ENCODE data around the genes LAX1, GOLT1A and RBBP5.

- PRO-cap: no peak
Observed at GRCh38 chr1:203743231-203744529, 21.3 kb upstream of the LAX1 start.

- PRO-cap: unidirectional peak, plus-strand start at chr1:203765188
Observed at GRCh38 chr1:203764775-203765421, at the start of gene LAX1. Gene LAX1, plus strand, starts transcription at chr1:203765183.

GRCh38 chr1:203771748-203772284 is 6.8 kb downstream of the LAX1 start:
- PRO-cap: no peak

DNA sequence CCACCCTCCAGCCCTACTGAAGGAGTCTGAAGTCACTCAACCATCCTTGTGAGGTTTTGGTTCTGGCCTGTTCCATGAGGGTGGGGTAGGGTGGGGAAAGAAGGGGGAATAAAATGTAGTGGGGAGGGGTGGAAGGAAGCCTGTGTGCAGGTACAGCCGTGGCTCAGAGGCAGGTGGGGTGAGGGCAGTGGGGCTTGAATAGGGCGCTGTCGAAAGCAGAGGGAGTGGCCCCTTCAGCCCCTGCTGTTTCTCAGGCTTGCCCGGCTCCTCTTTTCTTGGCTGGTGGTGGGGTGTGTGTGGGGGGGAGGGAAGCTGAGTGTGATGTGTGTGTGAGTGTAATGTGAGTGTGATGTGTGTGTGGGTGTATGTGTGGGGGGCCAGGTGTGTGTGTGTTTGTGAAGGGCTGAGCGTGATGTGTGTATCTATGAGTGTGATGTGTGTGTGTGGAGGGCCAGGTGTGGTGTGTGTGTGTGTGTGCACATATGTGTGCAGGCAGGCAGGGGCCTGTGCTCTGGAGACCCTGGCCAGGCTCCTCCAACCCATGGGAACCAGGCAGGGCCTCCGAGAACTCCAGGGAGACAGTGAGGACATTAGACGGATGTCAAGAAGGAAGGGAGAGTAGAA is 9.0 kb downstream of the SOX13 start:
- PRO-cap: no peak

GRCh38 chr1:204213567-204214763 is at the start of gene GOLT1A:
Gene GOLT1A, minus strand, starts transcription at chr1:204213988.
- PRO-cap: no peak

GRCh38 chr1:204318827-204319383 is 40.8 kb downstream of the PLEKHA6 start:
- PRO-cap: no peak

DNA sequence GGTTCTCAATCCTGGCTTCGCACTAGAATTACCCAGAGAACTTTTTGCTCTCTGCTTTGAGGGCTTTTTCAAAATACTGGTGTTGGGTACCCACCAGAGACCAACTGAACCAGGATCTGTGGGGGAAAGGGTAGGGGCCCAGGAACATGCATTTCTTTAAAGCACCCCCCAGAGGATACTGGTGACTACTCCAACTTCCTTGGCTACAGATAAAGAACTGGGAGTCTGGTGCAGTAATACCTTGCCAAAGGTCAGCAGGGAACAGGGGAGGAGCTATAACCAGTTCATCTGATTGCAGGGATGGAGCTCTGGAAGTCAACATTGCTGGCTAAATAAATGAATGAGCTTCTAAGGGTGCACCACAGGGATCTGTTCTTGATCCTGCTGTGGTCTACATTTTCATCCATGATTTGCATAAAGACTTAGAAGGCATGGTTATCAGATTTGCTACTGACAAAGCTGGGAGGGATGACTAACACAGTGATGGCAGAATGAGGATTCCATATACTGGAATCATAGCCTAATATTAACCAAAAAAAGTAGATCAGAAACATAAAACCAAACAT is 18.4 kb downstream of the PLEKHA6 start:
- PRO-cap: no peak

GRCh38 chr1:204350691-204351326 is 8.9 kb downstream of the PLEKHA6 start:
- PRO-cap: no peak

DNA sequence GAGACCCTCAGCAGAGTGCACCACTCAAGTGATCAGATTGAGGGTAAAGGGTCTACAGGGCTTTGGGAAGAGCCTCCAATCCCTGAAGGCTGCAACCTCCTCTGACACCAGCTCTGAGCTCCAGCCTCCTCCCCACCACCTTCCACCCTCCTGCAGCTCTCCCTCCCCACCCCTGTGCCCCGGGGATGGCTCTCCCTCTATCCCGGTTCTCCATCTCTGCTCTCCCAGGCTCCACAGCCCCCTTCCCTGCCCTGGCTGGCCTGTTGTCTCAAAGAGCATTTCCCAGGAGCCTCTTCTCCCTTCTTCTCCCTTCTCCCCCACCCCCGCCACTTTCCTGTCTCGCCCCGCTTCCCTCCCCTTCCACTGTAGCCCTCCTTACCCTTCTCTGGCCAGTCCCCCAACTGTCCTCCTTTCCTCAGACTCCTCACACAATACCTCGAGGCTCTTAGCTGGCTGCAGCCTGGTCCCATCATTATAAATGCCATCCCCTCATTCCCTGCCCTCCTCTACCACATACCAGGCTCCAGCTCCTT is 1.1 kb downstream of the PLEKHA6 start:
- PRO-cap: no peak

DNA sequence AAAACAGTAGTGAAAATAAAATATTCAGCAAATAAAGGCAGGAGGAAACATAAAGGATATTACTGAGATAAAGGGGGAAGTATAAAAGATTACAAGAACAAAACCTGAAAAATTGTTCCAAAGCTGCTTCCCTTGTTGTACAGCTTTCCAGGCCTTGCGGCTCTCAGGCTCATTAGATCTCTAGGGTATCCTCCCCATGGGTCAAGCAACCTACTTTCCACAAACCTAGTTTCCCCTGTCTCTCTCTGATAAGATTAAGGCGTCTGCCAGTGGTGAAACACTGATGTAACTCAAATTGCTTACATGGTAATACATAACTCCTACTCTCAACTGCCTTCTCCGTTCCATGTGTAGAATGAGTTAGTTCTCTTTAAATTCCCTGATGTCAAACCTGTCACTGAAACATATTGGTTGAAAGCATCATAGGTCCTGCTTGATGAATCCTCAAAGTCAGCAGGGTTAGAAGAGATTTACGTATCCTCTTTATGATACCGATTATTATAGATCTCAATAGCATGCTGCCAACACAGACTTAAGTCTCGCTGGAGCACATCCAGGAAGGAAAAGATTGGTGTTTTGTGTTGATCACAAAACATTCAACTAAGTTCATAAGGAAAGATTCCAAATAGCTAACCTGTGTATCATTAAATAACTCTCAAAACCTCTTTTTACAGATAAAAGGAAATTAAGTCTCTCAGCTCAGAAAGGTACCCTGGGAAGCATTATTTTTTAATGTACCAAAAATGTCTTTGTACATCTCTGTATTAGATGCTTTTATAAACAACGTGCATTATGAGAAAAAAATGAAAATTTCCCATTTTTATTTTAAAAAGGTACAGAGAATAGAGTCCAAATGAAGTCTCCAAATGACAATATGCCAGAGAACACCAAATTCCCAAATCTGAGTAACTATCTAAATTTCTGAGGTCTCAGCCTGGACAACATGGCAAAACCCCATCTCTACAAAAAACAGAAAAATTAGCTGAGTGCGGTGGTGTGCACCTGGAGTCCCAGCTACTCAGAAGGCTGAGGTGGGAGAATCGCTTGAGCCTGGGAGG is 10.5 kb downstream of the PPP1R15B start:
- PRO-cap: no peak

GRCh38 chr1:204405910-204406394 is 5.7 kb downstream of the PPP1R15B start:
- PRO-cap: no peak

DNA sequence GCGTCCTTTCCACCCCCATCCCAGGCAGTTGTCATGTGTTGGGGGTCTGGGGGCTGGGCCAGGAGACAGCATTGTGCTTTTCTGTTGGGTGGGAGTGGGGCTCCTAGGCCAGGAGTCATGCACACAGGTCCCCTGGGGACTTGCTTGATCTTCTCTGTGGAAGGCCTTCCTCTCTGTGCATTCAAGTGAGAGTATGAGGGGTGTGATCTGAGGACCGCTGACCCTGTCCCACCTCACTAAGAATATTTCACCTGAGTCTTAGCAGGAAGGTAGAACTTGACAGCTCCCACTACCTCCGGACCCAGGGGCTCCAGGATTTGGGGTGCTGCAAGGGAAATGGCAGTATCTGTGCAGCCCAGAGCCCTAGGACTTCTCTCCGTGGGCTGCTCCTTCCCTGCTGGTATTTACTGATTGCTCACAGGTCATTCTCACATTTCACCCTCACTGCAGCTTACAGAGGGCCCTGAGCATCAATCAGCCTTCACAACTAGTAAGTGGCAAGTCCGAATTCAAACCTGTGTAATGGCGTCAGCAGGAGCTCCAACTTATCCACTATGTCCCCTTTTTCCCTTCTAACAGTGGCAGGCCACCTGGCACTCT is 32.5 kb downstream of the PIK3C2B start:
- PRO-cap: no peak

GRCh38 chr1:204465166-204466225 is 29.1 kb downstream of the PIK3C2B start:
- PRO-cap: bidirectional peak, plus-strand start at chr1:204465902, minus-strand start at chr1:204465835

GRCh38 chr1:204515326-204515854 is 816 bp upstream of the MDM4 start:
- PRO-cap: no peak

- PRO-cap: no peak
Observed at GRCh38 chr1:204566166-204566673, 50.0 kb downstream of the MDM4 start.

DNA sequence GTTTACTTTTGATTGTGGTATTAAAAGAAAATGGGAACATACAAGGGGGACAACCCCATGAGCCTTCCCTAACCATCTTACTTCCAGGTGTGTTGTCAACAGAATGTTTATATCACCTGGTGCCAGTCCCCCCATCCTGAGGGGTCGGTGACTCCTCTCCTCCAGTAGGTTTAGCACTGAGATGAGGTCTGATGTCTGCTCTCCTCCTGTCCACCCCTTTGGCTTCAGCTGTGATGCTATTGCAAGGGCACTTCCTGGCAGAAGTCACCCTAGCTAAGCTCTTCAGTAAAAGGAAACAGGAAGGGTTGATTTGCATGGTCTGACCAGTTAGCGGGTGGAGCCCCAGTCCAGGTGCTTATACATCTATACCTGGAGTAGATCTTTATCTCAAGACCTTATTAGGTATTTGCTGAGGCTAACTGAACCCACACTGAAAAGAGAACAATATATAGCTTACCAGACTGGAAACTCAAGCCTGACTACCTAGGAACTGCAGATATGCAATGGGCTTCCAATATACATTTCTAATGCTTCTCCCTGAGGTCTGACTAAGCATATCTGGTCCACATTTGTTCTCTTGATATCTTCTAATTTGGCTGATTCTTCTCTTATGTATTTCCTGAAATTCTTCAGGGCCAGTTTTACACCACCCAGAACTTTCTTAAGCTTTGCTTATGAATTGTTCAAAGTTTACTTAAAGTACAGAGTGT is 13.4 kb downstream of the NFASC start:
- PRO-cap: no peak

DNA sequence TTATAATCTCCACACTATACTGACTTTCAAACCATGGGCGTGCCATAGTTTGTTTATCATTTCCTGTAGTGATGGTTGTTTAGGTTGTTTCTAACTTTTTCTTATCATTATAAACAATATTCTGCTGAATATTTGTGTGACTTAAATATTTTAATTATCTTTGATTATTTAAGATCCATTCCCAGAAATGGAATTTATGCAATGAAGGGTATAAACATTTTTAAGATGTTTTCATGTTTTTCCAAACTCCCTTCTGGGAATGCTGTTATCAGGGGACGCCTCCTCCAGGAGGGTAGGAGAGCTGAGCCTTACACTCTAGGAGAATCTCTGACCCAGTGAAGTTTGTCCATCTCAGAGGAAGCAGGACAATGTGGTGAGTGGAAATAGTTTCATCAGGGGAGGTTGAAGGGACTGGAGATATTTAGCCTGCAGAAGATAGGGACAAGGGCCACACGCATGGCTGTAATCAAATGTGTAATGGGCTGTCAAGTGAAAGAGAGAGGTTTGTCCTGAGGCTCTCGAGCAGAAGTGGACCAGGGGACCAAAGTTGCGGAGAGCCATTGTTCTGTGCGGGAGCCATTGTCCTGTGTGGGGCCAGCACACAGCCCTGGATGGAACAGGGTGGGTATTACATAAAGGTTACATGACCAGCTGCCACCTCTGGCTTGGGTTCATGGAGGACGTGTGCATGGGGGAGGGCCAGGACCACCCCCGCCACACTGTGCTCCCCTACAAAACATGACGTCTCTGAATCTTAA is 41.5 kb downstream of the NFASC start:
- PRO-cap: no peak

DNA sequence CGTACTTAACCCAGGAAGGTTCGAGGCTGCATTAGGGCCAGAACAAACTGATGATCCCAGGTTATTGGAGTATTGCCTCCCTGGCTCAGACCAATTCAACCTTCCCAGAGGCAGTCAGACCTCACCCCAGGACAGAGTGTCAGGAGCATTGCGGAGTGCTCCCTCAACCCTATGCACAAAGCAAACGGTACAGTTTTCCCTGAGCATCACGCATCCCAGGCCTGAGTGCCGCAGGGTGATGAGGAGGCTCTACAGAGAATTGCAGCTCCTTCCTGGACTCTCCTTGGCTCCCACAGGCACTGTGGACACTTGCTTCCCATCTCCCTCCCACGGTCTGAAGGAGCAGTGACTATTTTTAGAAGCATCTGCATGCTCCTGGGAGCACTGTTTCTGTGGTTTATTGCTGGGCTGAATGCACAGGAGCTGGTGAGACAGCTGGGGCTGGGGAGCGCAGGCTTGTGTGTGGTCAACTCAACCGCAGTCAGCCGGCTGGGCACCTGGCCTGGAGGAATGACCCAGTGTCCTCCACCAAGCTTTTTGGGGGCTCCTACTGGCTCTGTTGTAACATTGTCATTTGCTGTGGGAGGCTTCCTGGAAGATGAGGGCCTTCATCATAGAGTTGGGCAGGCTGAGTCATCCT is 43.7 kb downstream of the NFASC start:
- PRO-cap: no peak

GRCh38 chr1:205096636-205097085 is 12.4 kb upstream of the TMEM81 start:
- PRO-cap: no peak

DNA sequence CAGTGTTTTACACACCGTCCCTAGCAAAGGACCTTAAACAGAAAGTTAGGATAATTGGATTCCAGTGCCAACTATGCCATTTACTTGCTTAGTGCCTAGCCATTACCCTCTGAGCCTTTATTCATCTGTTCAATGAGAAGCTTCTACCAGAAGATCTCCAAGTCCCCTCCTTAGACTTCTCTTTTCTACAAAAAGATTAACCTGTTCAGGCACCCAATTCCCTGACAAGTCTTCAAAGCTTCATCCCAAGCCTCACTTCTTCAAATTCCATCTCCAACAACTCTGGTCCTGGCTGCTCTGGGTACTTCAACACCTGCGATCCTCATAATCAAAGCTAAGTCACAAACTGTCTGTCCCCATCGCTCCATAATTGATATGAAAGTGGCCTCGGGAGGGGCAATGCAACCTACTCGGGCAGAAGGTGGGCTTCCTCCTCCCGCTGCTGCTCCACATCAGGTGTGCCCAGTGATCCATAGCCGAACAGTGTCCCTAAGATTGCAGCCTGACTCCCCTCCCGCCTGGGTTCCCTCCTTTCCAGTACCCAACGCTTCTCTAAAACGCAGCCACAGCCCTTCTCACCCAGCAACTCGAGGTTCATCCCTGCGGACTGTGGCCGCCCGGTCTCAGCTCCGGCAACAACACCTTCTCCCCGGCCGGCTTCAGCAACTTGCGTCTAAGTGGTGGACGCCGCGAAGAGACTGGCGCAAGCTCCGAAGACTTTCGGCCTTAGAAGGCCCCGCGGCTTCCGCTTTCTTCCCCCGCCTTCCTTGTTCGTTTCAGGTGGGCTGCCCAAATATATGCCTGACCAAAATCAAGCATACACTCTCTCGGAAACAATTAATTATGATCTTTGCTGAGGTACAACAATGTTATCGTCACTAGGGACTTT is at the start of gene RBBP5:
Gene RBBP5, minus strand, starts transcription at position 703 of the 889 bp plus-strand sequence.
- PRO-cap: bidirectional peak, plus-strand start outside the sequence, minus-strand start at position 700 of the sequence

All from tibial artery (tissue), 1 donor.